Fibroblast of the aortic adventitia (primary cell): ENCODE results near the gene SLC22A7.

GRCh38 chr6:42136486-42137257, 5.7 kb downstream of the C6orf132 start:
- CAGE, long polyA plus RNA = no peak

DNA sequence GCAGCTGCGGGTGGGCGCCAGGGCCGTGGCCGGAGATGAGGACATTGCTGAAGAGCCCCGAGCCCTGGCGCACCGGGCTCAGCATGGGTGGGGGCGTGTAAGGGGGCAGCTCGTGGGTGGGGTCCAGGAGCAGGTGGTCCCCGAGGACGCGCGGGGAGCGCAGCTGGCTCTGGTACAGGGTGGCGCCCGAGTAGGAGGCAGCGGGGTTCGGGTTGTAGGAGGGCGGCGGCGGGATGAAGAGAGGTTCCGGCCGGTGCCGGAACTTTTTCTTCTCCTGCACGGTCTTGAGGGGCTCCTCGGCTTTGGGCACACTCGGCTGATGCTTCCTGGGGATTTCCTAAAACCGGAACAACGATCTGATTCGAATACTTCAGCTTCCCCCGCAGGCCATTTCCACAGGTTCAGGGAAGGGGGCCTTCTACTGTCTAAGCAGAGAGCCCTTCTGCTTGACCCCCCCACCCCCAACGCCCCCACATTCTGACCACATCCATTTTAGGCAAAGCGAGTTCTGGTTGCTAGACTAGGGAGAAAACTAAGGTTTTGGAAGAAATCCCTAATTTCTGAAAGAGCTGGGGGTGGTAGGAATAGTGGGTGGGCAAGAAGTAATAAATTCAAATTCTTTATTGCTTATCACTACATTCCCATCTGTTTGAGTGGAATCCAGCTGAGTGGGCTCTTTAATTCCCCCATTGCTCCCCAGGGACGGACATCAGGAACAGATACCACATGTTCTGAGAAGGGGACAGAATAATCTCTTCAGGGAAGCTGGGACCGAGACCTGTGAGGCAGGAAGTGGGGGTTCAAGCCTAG, 41.9 kb upstream of the MRPS10 start:
- CAGE, long polyA plus RNA = no peak

DNA sequence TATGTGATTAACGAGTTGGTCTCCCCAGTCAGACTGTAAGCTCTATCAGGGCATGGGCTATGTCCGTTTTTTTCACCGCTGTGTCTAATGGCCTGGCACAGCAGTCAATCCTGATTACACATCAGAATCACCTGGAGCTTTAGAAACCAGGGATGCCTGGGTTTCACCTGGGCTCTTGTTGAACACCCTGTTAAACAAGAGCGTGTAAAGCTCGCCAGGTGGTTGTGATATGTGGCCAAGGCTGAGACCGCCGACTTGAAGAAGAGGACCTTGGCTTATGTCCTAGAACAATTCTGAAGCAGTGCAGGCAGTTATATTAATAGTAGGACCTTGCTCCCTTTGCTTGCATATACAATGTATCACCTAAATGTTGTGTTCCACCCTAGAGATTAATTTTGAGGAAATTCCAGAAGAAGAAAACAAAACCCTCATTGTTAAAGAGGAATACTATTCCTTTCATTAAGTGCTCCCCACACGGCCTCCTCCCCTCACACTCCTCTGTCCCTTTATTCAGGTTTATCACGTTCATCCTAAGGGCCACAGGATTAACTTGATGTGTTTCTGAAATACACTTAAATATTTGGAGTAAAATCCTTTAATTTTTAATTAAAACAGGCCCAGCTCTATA, 89.3 kb upstream of the MRPS10 start:
- CAGE, long polyA plus RNA = no peak

- CAGE, long polyA plus RNA = no peak
Measured at GRCh38 chr6:42441457-42441852, 10.3 kb downstream of the TRERF1 start.

DNA sequence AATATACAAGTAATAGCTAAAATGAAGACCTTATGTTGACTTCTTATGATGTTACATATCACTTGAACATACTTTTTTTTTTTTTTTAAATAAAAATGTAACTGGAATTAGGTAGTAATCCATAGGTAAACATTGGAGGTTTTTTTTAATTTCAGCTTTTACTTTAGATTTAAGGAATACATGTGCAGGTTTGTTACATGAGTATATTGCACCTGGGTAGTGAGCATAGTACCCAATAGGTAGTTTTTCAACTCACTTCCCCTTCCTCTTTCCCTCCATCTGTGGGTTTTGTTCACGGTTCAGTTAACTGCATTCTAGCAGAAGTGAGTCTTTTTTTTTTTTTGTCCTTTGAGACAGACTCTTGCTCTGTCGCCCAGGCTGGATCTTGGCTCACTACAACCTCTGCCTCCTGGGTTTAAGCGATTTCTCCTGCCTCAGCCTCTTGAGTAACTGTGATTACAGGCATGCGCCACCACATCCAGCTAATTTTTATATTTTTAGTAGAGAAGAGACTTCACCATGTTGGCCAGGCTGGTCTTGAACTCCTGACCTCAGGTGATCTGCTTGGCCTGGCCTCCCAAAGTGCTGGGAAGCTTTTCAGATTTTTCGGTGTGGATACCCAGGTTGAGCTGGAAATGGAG, 8.7 kb downstream of the UBR2 start:
- CAGE, long polyA plus RNA = no peak

GRCh38 chr6:42692279-42692654, 30.1 kb downstream of the PRPH2 start:
- CAGE, long polyA plus RNA = no peak

DNA sequence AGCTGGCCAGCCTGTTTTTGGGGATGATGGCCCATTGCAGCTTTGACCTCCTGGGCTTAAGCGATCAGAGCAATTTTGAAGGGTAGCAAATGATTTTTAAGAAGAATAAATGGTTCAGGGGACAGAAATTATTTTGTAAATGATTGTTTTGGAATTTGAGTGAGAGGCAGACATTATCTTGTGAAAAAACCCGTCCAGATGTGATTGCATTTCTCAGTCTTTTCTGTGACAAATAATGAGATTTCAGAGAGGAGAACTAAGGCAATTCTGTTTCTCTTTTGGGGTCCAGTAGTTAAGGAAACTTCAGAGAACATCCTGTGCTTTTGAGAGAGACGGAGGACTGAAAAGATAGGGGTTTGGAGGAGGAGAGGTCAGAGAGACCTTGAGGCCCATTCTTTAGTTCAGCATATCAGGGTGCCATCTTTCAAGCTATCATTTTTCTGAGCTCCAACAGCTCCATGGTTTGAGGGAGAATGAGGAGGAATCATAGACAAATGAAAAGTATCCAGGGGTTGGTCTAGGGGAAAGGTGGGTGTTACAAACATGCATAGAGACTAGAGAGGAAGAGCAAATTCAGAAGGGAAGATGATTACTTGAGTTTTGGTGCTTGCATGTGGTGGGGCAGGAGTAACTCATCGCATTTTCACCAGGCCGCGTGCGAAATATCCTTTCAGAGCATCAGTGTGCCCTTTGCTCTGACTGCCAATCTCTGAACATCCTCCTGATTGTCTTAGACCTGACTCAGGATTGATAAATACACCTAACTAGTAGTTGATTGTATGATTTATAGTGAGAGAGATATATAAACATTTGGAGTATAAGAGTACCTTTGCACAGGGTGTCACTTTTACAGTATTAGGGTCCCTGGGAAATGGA, 7.8 kb upstream of the BICRAL start:
- CAGE, long polyA plus RNA = no peak

DNA sequence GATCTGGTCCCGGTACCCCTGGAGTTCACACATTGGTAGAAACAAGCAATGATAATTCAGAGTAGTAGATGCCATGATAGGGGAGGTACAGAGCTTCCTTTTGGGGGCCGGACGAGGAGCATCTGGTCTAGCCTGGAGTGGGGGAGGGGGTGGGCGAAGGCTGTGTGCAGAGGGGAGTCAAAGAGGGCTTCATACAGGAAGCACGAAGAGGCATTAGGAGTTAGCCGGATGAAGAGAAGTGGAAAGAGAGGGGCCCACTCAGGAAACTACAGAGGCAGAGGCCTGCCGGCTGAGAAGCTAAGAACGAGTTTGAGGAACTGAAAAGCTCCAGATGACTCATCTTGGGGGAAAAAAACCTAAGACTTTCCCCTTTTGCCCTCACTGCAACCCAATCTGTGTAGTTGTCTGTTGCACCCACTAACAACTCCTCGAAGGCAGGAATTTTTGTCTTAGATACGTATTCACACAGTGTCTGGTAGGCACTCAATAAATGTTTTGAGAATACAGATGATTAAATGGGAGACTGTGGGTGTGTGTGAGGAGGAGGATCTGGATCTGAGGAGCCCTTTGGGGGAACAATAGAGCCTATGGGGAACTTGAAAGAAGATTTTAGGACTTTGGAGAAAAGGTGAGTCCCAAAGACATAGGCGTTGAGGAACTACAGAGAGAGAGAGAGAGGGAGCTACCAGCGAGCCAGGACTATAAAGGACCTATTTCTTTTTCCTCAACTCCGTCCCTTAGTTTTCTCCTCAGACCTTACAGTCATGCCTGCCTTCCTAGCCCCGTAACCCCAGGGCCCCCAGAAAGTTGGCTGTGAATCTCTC, 809 bp downstream of the CNPY3 start:
- CAGE, long polyA plus RNA = no peak

DNA sequence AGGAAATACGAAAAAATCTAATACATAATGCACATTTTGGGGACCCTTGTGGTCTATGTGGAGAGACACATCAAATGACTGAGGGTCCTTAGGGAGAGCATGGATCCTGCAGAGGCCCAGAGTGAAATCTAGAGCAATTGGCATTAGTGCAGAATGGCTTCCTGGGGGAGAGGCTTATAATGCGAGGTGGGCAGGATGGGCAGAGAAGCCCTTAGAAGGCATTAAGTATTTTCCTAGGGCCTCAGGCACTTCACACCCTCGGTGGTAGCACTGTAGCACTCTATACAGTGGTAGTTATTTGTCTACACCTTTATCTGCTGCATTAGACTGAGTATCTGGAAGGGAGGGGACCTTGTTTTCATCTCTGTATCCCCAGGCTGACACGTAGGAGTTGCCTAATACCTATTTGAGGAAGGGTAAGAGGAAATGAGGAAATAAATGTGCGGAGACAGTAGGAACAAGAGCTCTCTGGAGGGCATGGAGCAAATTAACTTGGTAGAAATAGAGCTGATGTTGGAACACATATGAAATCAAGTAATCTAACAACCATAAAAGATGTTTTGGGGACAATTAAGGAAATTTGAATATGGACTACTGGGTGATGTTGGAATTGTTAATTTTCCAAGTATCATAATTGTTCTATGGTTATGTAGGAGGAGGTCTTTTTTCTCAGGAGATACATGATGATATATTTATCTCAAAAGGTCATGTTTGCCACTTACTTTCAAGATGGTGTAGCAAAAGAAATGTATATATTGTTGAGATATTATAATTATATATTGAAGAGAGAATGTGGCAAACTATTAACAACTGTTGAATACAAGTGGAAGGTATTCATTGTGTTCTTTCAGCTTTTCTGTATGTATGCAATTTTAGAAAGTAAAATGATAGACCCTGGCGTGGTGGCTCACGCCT, 4.0 kb downstream of the CNPY3 start:
- CAGE, long polyA plus RNA = no peak

DNA sequence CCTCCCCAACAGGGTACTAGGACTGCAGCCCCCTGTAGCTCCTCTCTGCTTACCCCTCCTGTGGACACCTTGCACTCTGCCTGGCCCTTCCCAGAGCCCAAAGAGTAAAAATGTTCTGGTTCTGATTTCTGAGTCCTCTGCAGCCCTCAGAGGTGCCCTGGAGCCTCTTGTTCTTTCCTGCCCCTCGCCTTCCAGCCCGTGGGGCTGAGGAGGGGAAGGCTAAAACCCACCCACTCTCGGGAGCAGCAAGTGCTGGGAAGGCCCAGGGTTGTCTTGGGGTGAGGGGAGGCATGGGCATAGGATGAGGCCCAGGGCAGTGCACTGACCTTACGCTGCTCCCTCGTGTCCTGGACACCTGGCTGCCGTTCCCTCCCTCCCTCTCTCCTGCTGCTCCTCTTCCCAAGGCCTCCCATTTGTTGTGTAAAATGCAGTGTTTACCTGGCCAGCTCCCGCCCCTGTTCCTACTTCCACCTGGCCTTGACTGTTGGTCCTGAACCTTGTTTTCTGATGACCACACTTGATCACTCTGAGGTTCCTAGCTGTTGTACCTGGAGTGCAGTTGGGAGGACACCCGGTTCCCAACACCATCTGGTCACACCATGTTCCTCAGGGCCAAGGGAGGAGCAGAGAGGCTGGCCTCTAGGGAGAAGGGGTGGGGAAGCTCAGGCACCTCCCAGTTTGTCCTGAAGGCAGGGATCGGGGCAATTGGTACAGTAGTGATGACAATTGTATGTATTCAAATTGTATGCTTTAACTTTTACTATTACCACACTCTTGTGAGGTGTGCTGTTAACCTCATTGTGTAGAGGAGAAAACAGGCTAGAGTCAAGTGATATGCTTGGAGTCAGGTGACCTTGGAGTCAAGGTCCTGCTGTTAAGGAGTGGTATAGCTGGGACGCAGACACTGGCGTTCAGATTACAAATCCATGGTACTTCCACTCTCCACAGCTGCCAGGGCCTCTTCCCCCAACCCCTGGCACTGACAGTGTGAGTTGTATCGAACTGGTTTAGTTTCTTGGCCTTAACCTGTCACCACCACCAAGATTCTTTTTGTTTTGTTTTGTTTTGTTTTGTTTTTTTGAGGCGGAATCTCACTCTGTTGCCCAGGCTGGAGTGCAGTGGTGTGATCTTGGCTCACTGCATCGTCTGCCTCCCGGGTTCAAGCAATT, 10.2 kb downstream of the CNPY3 start:
- CAGE, long polyA plus RNA = no peak

- CAGE, long polyA plus RNA = no peak
Measured at GRCh38 chr6:42983784-42983889, 733 bp upstream of the PPP2R5D start.

GRCh38 chr6:43014983-43015385, 935 bp downstream of the KLHDC3 start:
- CAGE, long polyA plus RNA = no peak

DNA sequence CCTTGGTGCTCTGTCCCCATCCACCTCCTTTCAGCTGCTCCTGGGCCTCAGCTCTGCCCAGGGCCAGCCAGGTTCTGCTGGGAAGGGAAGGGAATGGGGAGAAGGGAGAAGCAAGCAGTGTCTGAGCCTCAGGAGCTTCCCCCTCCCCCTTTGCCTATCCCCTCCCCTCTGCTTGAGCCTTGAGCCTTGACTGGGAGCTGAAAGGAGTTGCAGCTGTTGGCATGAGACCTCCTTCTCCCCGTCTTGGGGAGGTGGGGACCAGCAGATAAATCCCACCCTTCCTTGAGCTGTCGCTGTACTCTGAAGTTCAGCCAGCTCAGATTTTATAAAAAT, 512 bp upstream of the RRP36 start:
- CAGE, long polyA plus RNA = no peak

DNA sequence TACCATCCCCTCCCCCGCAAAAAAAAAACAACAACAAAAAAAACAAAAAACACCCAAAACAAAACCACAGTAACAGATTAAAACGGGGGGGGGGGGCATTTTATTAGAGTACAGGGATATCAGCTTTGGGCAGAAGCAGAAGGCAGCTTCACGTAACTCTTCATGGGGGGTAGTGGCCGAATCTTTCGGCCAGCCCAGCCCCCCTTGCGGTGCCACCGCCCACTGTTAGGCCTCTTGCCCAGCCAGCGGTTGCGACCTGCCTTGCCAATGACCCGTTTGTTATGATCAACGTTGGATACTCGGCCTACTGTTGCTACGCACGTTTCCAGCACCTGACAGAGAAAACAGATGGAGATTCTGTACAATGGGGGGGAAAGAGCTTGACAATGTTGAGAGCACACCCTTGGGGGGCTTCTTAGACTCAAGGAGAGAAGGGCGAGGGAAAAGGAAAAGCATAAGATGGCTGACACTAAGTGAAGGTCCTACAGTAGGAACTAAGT, 554 bp upstream of the CUL7 start:
- CAGE, long polyA plus RNA = no peak

GRCh38 chr6:43143388-43143933, 27.6 kb upstream of the SRF start:
- CAGE, long polyA plus RNA = no peak

- CAGE, long polyA plus RNA = no peak
Measured at GRCh38 chr6:43173400-43174144, 2.5 kb downstream of the SRF start.

DNA sequence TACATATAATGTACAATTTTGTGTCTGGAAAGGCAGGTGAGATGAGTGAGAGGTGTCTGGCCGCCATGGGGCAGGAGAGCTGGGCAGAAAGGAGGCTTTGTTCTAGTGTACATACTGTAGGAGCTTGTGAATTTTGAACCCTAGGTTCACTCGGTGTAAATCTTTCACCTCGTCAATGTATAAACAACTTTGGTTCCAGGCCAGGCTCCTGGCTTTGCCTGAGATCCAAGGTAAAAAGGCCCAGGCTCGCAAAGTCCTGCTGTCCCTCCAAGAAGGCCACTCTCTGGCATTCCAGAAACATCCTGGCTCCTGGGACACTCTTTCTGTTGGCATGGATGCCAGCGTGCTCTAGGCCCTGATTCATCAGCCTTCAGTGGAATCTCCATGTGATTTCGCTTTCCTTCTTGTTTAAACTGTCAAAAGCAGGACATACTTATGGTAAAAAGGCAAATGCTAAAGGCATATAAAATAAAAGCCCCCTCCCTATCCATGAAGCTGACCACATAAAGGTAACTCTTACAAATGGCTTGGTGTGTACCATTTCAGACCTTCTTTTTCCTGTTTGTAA, 7.1 kb upstream of the SLC22A7 start:
- CAGE, long polyA plus RNA = no peak

DNA sequence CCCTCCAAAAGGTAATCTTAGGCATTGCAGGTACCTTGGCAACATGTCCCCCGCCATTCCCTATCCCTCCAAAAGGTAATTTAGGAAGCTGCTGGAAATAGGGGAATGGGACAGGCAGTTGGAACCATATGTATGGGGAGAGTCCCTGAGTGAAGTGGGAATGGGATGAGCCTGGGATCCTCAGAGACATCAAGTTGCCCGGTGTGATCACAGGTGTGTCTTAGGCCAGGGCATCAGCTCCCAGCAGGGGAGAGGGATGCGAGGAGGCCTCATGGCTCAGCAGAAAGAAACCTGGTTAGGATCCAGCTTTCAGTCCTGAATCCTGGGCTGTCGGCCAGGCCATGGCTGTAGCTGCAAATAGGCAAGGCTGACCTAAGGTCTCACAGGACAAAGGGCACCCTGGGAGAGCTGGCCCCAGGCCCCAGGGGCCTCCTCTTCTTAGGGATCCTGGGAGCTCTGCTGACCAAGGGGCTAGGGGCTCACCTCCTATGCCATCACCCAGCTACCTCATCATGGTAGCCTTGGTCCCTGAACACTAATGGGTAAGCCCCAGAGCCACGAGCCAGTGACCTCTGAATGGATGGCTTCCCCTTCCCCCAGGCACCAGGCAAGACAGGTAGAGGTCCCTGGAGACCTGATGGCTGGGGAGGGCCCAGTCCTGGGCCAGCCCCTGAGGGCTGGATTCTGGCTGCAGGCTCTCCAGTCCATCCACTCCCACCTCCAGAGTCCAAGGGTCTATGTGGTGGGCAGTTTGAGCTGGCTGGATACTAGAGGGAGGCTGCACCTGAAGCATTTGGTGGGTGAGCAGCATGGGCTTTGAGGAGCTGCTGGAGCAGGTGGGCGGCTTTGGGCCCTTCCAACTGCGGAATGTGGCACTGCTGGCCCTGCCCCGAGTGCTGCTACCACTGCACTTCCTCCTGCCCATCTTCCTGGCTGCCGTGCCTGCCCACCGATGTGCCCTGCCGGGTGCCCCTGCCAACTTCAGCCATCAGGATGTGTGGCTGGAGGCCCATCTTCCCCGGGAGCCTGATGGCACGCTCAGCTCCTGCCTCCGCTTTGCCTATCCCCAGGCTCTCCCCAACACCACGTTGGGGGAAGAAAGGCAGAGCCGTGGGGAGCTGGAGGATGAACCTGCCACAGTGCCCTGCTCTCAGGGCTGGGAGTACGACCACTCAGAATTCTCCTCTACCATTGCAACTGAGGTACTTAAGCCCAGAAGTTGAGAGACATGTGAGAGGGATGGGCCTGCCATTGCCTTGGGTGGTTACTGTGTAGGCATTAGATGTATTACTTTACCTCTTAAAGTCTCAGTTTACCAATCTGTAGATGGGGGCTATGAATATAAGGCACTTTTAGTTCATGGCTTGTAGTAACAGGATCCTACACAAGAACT, at the start of gene SLC22A7:
Gene SLC22A7, plus strand, starts transcription at position 711 of the 1,393 bp plus-strand sequence.
- CAGE, long polyA plus RNA = no peak

DNA sequence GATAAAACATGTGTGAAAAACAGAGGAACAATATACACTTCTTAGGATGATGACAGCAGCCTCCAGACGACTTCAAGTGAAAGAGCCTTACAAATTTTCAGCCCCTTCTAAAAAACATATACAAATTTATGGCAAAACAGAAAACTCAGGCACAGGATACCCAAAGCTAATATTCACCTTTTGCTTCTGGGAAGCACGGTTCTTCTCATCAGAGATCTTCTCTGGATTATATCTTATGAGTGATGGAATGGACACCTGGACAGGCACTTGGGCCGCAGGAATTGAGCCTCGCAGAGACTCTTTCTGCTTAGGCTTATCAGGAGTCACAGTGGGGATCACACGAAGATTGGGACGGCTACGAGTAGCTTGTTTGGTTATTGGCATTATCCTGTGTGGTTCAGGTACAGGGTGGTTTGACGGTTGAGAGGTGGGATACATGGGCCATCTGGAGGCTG, 14.9 kb downstream of the ZNF318 start:
- CAGE, long polyA plus RNA = no peak

DNA sequence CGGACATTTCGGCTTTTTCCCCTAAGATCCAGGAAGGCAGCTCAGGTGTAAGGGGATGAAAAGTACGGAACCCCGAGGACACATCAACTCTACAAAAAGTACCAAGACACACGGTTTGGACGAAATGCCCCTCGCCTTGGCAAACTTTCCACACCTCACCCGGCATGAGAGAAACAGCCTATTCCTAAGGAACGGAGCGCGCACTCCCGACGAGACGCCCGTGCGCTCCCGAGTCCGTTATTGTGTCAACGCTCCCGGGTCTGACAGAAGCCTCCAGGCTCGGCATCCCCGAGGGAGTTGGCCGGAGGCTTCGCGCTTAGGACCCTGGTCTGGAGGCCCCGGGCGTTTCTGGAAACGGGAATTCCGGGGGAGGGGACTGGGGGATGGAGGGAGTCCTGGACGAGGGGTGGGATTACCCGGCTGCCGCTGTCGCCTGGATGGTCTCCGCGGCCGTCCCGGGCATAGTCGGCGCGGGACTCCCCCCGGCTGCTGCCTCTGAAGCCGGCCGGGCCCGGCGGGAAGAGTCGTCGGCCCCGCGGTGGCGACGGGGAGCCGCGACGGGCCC, 814 bp downstream of the ZNF318 start:
- CAGE, long polyA plus RNA = no peak